Measurements from ENCODE around the genes SLITRK1, GPR180 and UGGT2.

DNA sequence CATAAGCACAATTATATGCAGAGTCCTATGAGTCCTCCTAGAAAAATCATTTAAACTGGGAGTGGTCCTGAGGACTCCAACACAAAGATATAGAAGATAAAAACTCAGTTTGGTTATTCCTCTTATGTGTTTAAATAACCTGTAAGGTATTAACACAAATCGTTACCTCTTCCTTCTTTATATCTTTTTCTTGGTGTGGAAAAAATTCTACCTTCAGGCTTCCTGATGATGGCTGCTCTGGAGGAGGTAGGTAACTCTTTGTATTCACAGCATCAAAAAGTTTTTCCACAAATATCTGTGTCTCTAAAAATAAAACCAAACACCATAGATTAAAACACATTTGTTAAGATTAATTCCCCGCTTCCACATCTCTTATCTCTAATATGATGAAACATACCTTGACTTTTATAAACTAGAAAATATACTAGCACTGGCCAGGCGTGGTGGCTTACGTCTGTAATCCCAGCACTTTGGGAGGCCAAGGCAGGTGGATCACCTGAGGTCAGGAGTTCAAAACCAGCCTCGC is 28.8 kb downstream of the RBM26 start:
- PRO-cap, result no peak

DNA sequence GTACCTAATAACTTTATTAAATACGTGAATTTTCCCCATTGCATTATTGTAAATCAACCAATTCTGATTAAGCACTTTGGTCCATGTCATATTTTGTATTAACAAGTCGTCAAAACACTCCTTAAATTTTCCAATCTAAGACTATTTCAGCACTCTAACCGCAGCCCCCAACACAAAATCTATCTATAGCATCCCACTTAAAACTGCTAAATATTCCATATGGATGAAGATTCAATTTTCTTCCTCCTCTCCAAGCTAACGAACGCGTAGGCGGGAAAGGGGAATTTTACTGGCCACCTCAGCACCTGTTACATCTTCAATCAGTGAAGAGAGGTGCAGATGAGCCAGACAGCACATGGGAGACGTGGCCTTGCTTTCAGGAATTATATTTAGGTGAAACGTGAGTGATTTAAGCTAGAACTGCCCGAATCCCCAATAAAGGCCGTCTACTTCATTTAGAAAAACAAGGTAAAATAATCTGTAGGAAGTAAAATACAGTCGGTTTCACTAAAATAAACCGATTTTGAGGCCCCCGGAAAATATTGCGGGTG is 1.1 kb downstream of the RBM26 start:
- PRO-cap, result unidirectional peak, plus-strand start at position 319 of the sequence

DNA sequence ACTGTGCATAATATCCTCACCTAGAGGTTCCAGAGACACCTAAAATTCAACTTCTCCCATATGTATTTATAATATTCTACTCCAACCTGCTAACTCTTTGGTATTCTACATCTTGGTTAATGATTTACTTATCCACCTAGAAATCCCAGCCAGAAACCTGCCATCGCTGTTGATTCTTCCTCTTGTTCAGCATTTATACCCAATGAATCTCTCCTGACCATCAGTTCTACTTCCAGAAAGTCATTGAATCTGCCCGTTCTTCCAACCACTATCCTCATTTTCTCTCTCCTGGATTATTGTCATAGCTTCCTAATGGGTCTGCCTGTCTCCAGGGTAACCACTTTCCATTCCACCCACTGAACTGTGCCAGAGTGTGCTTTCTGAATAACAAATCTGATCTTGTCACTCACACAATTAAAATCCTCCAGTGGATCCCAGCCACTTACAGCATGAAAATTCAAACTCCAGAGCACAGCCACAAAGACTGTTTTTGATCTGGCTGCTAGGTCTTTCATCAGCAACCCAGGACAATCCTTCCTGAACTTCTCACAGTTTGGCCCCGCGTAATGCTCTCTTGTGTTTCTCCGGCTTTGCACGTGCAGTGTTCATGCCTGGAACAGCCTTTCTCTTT is 330.6 kb downstream of the SPRY2 start:
- PRO-cap, result no peak

- PRO-cap, result no peak
Measured at GRCh38 chr13:80337519-80338094, 3.3 kb downstream of the SPRY2 start.

- PRO-cap, result no peak
Measured at GRCh38 chr13:83882258-83882566, at the start of gene SLITRK1. SLITRK1 (minus strand) TSS chr13:83882474.

GRCh38 chr13:91385361-91385664 is 13.1 kb upstream of the GPC5 start:
- PRO-cap, result no peak

- PRO-cap, result no peak
Measured at GRCh38 chr13:94154323-94154676, 325.2 kb downstream of the DCT start.

DNA sequence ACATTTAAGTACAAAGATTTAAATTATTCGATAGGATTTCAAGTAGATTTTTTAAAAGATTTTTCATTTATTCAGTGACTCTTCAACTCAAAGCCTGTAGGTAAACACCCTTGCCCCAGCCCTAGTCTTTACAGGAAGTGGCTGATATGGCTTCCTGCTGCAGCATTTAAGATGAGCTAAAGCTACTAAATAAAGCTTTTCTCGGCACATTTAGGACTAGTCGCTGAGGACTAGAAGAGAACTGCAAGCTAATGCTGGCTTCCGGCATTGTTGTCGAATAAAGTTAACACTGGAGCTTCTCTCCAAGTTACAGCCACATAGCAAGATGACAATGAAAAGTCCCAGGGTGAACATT is 155.7 kb downstream of the DCT start:
- PRO-cap, result bidirectional peak, plus-strand start at position 219 of the sequence, minus-strand start at position 139 of the sequence

DNA sequence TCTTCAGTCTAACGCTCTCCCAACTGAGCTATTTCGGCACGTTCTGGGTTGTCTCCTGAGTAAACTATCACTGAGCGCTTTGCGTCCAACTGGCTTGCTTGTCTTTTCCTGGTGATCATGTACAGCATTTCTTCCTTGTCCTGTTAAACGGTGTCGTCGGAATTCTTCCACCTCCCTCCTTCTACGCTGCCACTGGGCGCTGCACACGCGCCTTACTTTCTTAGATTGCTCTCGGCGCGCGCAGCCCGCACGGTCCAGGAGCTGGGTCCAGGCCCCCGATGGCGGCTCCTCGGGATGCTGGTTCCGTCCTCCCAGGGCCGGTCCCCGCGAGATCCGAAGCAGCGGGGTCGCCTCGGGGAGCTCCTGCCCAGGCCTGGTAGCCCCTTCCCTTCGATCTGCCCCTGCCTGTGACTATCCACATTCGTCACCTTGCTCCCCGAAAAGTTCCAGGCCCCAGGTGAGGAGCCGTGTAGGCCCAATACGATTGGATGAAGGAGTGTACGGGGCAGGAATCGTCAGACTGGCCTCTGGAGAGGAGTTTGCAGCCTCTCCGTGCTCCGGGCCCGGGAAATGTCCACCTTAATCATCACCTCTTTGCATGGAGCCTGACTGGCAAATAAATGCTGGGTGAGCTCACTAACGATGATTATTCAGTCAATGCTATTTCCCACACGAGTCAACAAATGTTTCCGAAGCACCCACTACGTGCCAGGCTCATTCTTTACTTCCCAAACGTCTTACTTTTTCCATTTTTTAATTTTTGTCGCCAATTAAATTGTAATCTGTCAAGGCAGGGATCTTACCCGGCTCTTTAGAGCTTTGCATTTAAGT is 46.1 kb downstream of the TGDS start:
- PRO-cap, result bidirectional peak, plus-strand start at position 223 of the sequence, minus-strand start at position 40 of the sequence

DNA sequence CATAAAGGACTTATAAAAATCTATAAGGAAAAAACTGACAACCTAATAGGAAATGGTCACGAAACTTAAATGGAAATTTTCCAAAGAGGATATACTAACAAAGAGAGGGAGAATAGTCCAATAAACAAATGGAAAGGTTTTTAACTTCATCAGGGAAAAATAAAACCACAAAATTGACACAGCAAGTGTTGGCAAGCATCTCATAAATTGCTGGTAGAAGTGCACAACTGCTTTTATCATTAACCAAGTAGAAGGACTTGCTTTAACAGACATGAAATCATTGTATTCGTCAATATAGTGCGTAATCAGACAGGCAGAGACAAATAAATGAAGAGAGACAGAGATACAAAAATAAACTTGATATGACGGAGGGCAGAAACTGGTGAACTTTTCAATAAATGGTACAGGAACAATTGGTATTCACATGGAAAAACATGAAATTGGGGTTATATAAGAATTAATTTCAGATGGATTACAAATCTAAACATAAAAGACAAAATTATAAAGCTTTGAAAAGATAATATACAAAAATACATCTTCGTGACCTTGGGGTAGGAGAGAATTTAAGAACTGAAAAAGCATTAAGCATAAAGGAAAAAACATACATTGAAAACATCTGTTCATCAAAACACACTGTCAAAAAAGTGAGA is 7.3 kb downstream of the TGDS start:
- PRO-cap, result no peak

- PRO-cap, result unidirectional peak, plus-strand start at chr13:94601885
Measured at GRCh38 chr13:94601441-94602500, at the start of gene GPR180. GPR180 (plus strand) TSS chr13:94601857.

GRCh38 chr13:94968353-94969147 is 256.2 kb upstream of the SOX21 start:
- PRO-cap, result no peak

- PRO-cap, result unidirectional peak, minus-strand start at chr13:95186042
Measured at GRCh38 chr13:95185754-95186263, 115.4 kb downstream of the ABCC4 start.

DNA sequence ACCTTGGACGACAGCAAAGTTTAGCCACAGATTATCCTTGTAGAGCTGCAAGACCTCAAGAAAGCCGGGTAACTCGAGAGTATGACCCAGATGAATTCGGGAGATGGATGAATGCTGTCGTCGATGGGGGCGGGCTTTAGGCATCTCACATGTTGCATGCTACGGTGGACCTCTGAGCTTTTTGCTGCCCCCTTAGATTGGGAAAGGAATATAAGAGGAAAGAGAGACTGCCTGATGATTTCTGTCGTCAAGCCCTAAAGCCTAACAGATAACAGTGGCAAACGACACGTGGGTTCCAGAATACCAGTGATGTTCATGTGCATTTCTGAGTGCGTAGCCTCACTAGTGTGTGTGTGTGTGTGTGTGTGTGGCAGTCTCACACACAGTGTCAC is 743 bp upstream of the ABCC4 start:
- PRO-cap, result no peak

DNA sequence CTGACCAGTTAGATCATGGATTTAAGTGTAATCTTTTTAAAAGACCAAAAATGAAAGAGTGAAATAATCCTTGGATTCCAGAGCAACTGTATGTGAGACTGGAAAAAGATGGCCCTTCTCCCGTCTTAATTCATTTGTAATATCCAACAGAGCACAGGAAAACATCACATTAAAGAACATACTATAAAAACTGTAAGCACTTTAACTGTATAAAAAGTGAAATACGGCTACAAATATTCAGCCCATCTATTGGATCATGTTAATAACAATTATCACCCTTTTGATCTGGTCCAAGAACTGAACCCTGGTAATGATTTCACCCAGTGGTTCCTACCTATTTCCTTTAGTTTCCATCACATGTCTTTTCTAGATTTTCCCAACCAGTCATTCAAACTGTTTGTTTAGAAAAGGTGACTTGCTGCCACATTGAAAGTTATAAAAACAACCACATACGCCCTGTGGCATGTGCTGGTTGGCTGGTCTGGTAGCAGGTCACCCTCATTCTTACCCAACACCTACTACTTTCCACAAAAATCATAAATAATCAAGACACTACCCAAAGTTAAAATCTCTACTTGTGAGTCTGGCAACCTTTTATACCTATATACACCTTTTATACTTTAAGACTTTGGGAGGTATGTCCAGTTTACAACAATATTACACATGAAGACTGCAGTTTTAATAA is 39.2 kb downstream of the DZIP1 start:
- PRO-cap, result no peak

- PRO-cap, result no peak
Measured at GRCh38 chr13:95643298-95644291, 911 bp downstream of the DZIP1 start.

DNA sequence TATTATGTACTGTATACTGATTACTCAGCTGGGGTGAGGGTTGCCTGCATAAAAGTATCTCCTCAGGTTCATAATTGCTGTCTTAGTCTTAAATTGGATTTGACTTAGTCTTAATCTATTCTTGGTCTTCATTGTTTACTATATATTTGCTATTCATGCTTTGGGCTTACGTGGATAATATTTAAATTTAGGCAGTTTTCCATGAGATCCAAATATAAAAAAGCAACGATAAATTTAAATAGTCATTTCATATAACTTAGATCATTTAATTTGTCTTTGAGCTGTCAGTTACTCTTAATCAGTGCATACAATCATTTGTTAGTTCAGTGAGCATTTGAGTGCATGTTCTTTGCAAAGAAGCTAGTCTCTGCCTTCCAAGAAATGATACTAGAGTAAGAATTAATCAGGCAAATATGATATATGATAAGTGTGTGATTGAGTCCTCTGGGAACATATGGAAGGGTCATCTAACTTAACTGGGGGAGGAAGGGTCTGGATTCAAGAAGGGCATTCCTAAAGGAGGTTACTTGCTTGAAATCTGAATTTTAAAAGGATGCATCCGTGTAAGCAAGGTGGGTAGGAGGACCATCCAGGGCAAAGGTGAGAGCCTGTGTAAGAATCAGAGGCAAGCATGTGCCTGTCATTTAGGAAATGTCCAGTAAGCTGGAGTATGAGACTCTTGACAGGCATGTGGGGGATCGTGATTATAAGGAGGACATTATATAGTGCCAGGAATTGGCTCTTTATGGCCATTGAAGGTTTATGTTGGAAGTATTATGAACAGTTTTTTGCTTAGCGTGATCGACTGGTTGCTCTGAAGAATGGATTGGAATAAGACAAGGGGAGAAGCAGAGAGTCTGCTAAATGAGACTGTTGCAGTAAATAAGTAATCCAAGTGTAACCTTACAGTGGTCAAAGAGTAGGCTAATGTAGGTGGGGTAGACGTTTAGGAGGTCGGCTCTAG is 70.2 kb downstream of the DNAJC3 start:
- PRO-cap, result no peak

DNA sequence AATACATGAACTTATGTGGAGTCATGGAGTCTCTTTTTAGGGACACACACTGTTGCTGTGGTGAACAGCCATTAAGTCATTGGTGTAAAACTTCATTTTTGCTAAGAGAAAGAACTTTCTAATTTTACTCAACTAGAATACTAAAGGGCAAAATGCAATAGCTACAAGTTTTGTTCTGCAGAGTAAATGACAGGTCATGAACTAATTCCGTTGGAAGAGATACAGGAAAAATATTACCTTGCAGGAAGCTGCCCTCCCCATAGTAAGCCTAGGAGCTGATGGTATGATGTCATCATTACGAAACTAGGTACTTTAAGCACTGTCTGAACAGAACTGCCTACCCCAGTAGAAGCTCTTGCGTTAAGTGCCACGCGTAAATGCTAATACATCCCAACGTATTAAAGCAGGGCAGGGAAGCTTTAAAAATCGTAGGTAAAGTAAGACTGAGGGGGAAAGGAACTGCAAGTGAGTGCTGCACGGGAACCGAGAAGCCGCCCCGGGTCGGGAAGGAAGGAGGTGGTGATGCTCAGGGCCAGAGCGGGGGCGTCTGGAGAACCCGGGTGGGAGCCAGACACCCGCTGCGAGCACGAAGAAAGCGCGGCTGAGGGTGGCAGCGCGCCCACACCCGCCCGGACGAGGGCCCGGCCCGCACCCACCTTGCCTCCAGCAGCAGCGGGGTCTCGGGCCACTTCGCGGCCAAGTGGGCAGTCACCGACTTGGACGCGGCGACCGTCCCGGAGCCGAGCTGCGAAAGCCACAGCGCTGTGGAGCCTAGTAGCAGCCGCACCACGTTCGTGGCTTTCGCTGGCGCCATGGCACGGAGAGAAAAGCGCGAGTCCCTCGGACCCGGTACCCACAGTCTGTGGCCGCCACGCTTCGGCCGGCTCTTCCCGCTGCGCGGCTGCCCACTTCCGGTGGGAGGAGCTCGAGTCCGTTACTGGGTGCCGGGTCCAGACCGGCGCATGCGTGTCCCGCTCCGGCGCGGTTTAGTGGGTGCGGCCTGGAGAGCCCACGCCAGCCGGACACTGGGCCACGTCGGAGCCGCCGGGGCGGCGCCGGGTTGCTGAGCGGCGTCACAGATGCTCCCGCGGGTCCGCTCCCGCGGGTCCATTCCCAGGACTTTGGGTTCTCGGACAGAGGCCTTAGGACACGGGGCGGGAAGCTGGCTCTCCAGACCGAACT is at the start of gene UGGT2:
Gene UGGT2 (minus strand): TSS at position 903 of the 1,182 bp plus-strand sequence.
- PRO-cap, result no peak

DNA sequence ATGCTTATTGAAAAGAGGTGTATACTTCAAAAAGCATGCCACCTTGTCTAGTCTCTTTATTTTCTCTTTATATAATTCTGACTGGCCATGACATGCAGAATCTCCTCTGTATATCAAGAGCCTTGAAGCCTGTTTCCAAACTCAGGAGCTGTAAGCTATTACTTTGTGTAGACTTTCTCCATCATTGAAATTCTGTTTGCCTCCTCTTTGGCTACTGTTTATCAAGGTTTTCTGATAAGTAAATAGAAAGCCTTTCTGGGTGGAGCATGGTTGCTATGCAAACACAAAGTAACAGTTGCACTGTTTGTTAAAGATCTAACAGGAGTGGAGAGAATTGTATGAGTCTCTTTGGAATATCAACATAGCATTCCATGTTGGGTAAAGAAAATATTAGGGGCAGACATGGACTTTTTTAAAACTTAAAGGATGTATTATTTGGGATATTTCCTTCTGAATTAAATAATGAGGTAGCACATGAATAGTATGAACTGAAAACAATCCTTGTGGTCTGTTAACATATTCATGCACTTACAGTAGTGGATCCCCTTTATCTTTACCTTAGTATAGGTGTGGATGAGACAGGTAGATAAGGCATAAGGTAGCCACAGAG is 56.3 kb upstream of the MBNL2 start:
- PRO-cap, result no peak

DNA sequence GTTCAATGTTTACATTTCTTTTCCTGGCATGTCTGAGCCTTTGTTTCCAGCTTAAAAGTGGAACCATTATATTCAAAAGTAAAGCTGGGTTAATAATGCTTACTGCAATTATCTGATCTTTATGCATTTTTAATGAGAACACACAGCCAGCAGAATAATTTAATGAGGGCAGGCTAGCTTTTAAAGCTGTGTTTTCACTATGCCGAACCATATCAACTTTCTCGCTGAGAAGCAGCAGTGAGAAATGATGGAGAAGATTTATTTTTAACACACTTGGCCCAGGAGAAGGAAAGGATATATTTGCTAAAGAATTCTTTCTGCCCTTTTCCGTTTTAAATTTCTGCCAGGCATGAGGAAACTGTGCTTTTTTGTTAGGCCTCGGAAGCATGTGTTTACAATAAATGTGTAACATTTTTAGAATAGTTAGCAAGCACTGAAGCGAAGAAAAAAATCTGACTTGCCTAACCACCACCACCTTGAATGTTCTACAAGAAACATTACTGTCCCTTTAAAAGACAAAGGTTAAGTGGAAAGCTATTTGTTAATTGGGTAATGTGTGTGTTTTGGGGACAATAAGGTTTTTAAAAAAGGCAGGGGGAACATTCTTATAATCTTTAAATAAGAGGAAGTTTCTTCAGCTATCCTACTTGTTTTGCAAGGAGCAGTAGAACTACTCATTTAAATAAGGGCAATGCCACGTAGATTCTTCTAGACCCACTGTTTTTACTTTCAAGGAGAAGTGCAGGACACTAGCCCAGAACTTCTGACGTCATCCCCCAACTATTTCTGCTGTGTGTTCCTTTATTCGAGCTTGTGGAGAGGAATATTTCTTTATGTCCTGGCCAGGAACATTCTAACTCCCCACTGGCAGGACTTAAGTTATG is 1.2 kb downstream of the MBNL2 start:
- PRO-cap, result unidirectional peak, minus-strand start at position 482 of the sequence

All from natural killer cell (primary cell).